Pericardium fibroblast (primary cell): Measurements from ENCODE around the genes NME2 and MMD.

DNA sequence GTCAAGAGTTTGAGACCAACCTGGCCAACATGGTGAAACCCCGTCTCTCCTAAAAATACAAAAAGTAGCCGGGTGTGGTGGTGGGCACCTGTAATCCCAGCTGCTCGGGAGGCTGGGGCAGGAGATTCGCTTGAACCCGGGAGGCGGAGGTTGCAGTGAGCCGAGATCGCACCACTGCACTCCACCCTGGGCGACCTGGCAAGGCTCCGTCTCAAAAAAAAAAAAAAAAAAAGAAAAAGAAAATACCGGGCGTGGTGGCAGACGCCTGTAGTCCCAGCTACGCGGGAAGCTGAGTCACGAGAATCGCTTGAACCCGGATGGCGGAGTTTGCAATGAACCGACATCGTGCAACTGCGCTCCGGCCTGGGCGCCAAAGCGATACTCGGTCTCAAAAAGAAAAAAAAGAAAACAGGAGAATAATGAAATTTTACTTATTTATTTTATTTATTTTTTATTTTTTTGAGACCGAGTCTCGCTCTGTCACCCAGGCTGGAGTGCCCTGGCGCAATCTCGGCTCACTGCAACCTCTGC lies 1.5 kb upstream of the NME1 start:
- RAMPAGE, long total RNA: no peak

- RAMPAGE, long total RNA: start-site peak on the plus strand at chr17:51166397-51166523, 10,331 and 4,117 reads in 2 replicates; start-site peak on the plus strand at chr17:51166734-51166820, 815 and 794 reads in 2 replicates
These were observed at the start of gene NME2 for GRCh38 chr17:51166112-51167006. Gene NME2, plus strand, starts transcription at chr17:51166411.

DNA sequence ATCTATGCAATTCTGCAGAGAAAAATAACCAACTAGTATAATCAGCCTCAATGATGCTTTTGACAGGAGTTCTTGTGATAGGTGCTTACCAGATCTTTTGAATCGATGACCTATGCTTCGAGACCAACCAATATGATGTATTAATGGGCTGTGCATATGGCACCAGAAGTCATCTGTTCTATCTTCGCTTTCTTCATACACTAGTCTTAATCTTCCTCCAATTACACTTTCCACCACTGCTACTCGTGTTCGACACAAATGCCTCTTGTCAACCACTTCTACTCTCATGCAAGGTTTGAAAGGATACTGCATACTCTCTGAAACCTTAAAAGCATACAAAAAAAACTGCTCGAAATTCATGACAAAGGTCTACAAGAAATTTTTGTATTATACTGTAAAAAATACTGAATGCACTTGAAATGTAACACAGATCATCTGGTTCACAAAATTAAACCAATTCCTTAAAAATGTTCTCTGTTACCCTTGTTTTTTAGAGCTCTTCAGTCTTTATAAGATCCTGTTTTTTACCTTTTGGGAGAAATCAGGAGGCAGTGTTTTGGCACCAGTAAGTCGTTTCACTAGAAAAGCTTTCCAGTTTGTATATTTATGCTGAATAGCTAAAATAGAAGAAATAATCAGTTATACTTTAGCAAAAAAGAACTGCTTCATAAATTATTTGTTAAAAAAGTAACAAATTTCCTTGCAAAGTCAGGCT lies 36.6 kb downstream of the NME2 start:
- RAMPAGE, long total RNA: no peak

- RAMPAGE, long total RNA: no peak
These were observed 175.2 kb downstream of the UTP18 start for GRCh38 chr17:51435600-51435972.

- RAMPAGE, long total RNA: no peak
These were observed 100.2 kb downstream of the STXBP4 start for GRCh38 chr17:55068701-55069188.

DNA sequence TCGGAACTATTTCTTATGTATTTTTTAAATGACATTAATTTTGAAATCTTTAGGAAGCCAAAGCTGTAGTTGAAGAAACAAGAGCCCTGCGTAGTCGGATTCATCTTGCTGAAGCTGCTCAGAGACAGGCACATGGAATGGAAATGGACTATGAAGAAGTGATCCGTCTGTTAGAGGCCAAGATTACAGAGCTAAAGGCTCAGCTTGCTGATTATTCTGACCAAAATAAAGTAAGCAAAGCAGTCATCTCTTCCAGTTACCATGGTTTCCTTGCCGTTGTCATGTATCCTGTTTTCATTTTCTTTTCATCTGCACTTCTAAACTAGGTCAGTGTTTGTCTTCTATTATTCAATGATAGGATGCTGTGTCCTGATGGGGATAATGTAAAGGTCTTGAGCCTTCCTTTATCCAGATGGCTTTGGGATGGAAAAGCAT lies 104.3 kb downstream of the STXBP4 start:
- RAMPAGE, long total RNA: no peak

- RAMPAGE, long total RNA: no peak
These were observed at the start of gene MMD for GRCh38 chr17:55421156-55422016. Gene MMD, minus strand, starts transcription at chr17:55421835.

DNA sequence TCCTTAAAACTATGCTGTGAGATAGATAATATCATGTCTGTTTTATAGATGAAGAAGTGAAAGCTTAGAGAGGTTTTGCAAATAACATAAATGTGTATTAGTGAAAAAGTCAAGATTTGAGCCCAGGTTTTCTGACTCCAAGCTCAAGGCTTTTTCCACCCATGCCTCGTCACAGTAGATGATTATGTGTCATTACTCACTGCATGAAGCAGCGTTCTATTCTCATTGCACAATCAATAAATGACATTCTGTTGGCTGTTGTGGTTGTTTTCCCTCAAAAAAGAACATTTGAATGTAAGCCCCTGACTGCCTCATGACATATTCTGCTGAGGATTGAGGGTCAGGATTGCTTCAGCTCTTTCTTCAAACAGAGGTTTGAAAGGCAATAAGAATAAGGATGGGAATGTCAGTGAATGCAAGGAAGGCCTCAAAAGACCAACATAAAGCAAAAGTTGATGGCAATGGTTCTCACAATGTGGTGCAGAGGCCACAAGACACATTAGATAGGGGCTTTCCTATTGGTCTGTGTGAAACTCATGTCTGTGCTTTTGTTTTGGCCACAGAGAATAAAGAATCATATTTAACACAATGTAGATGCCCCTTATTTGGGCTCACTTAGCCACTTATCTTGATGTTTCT lies 5.3 kb upstream of the MMD start:
- RAMPAGE, long total RNA: no peak

DNA sequence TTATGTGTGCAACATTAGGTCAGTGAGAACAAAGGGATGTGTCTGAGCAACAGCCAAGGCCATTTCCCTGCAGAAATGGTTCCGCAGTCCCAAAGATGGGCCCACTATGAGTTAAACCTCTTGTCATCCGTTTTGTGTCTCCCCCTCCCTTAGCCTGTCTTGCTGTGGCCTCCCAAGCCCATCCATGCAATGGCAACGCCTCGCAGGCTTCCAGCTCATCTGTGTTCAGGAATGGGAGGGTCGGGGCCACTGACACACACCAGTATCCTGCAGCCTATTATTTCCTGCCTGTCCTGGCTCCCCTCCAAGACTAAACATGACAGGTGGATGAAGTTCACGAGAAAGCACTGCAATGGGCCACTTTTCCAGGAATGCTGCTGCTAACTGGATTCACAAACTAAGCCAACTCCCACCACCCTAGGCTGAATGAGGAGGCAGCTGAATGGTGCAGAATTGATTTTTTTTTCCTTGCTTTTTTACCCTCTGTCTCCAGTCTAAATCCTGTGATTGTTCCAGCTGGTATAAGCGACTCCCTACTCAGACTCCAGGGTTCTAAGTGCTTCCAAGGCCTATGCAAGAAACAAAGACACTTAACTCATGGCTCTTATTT lies 23.5 kb downstream of the TMEM100 start:
- RAMPAGE, long total RNA: no peak

- RAMPAGE, long total RNA: no peak
These were observed 42.6 kb upstream of the ANKFN1 start for GRCh38 chr17:56110565-56111248.

GRCh38 chr17:56369695-56369986 lies 216.4 kb downstream of the ANKFN1 start:
- RAMPAGE, long total RNA: no peak

GRCh38 chr17:56599625-56599879 lies 6.1 kb downstream of the NOG start:
- RAMPAGE, long total RNA: no peak

DNA sequence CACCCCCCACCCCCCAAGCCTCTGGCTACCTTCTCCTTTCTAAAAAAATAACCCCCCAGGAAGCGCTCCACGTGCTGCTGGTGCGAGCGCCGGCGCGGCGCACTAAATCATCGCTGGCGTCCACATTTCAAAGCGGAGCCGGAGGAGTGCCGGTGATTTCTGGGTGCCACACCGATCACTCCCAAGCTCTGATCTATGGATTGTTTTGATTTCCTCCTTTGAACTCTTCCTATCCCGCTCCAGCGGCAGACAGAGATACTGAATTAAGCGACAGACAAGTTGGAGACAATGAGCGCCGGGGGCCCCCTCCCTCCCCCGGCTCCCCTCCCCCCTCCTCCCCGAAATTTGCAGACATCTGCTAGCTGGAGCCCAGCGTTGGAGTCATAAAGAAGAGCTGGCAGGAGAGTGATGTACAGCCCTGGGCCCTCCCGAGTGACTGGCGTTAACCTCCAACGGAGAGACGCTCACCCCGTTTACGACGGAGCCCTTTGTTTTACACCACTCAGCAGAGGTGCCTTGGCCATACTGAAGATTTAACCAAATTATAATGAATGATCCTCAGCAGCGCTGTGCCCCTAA lies 85.1 kb downstream of the NOG start:
- RAMPAGE, long total RNA: no peak

DNA sequence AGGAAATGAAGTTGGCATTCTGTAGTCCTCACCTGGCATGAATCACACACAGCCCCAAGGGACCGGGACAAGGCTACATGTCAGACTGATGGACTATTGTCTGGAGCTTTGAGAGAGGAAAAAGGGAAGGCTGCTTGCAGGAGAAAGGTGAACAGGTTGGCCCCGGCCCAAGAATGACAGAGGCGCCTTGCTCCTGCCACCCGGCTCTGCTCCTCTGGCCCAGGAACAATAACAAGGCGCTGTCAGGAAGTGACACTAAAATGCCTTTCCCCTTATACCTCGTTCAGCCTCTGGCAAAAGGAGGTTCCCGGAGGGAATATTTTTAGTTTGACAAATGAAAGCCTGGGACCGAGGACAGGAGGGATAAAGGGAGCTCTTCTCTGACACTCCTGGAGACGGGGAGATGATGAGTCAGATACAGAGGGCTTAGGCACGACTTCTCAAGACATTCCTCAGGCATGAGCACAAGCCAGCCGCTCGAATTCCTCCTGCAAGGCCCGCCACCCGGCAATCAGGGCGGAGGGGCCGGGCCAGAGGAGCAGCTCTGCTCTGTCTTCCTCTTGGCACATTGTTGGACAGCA lies 105.8 kb downstream of the NOG start:
- RAMPAGE, long total RNA: no peak

- RAMPAGE, long total RNA: no peak
These were observed 82.4 kb downstream of the C17orf67 start for GRCh38 chr17:56751351-56751717.

DNA sequence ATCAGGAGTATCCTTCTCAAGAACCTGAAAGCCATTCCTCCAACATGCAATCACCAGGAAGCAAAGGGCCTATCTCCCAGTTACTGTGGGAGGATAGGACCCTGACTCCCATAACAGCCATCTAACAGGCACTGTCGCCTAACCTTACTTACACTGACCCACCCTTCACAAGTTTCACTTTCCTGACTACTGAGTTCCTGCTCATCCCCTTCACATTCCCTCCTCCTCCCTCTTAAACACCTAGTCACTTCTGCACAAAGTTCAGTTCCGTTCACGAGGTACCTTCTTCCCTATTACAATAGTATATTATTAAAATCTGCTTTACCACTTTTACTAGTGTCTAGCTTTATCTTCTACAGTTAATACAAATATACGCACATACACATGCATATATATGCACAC lies 1.2 kb downstream of the C17orf67 start:
- RAMPAGE, long total RNA: no peak

- RAMPAGE, long total RNA: no peak
These were observed 568 bp downstream of the AKAP1 start for GRCh38 chr17:57085514-57086114.

DNA sequence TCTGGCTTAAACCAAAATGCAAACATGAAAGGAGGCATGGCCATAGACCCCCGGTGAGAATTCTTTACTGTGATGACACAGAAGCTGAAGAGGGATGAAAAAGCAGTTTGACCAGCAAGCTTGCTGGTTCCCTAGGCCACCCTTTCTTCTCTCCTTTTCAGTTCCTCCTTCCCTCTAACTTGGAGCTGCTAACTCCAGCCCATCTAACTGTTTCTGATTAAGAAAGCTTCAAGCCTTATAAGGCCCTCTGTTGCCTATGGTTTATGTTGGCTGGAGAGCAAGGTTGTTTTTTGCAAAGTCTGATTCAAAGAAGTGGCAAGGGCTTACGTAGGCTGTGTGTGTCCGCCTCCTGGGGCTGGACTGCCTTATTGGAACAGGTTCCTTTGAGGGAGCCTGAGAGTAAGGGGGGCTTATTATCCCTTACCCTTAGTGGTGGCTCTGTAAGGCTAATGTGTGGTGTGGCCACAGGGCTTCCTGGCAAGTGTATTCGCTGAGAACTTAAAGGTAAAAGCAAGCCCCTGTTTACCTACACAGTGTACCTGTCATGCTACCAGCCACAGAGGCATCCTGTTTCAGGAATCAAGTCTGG lies 7.1 kb downstream of the AKAP1 start:
- RAMPAGE, long total RNA: no peak

- RAMPAGE, long total RNA: no peak
These were observed 41.0 kb upstream of the MSI2 start for GRCh38 chr17:57215266-57215875.

DNA sequence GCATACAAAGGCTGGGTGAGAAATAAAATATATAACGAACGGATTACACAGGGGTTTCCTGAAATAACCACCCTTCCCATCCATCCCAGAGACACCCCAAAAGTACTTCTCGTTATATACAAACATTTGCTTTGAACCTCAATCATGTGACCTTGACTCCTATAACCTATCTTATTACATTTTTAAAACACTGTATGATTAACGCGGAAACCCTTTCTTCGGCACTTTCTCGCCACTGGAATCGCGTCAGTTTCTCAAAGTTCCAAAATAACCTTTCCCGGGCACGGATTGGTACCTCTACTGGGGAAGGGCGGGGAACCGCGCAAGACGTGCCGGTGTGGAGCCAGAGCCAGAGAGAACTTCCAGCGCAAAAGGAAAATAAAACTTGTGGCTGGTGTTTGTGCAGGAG lies 813 bp upstream of the MSI2 start:
- RAMPAGE, long total RNA: no peak